M059J (cell line): ENCODE measurements around a stretch of chr18.

DNA sequence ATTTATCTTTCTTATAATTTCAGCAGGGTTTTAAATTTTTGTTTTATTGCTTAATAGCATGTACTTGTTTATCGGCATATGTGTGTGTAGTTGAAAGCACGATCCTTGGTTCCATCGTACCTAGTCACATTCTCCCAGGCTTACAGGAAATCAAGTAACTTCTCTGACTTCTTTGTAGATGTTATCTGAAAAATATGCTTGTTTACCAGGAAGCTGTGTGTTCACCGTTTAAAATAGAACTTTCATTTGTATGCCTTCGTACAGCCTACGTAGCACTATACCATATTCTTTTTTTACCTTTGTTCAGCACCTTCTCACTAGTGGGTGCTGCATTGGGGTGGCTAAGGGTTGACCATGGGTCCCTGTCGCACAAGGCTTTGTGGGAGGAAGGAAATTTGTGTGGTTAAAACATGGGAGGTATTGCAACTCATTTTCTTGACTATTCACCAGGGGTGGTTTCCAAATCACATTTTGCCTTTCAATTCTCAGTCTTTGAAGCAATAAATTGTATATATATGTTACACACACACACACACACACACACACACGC, 16.6 kb downstream of the MALT1 start:
- RAMPAGE, long total RNA = no peak

DNA sequence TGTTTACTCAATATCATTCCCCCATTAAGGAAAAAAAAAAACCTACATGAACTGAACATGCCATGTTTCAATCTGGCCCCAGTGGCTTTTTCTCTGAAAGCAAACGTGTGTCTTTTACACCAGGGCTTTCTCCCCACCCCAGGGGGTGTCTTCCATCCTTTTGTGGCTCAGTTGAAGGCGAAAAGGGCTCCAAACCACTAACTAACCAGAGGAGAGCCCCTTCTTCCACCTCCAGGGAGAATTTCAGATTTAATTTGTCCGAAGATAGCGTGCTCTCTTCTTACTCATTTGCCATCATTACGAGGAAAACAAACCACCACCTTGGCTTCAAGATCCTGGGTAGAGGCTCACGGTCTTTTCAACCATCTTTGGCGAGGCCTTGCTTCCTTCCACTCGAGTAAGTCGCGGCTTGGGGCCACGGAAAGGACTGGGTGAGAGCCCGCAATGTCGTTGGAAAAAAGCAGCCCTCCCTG, 1.9 kb upstream of the ZNF532 start:
- RAMPAGE, long total RNA = no peak

DNA sequence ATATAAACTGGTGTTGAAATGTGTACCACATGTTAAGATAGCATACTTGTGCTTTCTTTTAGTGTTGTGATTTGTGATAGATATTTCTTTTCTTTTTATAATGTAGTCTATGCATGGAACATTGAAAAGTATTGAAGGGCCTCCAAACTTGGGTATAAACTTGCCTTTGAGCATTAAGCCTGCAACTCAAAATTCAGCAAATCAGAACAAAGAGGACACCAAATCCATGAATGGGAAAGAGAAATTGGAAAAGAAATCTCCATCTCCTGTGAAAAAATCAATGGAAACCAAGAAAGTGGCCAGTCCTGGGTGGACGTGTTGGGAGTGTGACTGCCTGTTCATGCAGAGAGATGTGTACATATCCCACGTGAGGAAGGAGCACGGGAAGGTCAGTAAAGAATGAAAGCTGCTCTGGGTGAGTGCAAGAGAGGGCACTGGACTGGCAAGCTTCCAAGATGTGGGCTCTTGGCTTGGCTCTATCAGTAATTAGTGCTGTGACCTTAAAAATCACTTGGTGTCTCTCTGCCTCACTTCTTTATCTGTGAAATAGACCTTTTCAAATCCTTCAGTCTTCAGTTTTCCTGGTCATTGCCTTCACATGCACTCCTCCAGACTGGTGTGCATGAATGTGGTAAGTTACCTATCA, 88.9 kb downstream of the ZNF532 start:
- RAMPAGE, long total RNA = no peak

DNA sequence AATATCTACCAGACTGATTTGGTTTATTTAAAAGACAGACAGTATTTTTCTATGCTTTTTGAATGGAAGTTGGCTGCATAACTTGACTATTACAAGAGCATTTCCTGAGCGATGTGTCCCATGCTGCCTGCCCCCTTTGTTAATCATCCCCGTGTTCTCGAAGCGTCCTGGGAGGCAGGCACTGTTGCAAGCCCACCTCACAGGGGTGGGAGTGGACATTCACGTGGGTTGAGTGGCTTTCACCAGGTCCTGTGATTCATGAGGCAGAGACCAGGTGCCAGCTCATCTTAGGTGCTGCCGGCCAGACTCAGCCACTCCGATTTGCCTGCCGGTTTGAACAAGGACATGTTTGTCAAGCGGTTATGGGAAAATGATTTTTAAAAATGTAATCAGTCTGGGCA, 112.5 kb downstream of the ZNF532 start:
- RAMPAGE, long total RNA = no peak

- RAMPAGE, long total RNA = no peak
Observed at GRCh38 chr18:58991013-58991884, 126.6 kb downstream of the ZNF532 start.

- RAMPAGE, long total RNA = no peak
Observed at GRCh38 chr18:59769074-59769426, 71.8 kb upstream of the CCBE1 start.

GRCh38 chr18:59900111-59900832, 476 bp downstream of the PMAIP1 start:
- RAMPAGE, long total RNA = no peak

GRCh38 chr18:59901904-59902309, 2.1 kb downstream of the PMAIP1 start:
- RAMPAGE, long total RNA = no peak

DNA sequence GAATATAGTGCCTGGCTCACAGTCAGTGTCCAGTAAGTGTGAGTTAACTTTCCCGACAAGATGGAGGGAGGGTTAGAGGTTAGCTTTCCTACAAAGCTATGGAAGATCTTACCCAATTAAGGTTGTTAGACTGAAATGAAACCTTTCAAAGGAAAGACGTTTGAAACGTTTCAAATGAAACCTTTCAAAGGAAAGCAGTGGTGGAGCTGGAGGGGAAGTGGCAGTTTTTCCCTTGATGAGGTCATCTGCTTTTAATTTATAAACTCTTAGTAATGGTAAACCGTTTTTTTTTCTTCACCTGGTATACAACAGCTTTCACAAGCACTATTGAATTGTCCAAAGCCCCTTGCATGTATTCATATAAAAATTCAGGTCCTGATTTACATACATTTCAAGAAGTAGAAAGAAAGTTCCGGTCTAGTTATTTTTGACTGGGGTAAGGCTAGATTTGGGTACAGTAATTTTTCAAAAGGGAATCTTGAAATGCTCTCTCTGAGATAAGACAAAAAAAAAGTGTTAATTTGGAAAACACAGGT, 7.4 kb downstream of the PMAIP1 start:
- RAMPAGE, long total RNA = no peak

- RAMPAGE, long total RNA = no peak
Observed at GRCh38 chr18:59918446-59918888, 18.7 kb downstream of the PMAIP1 start.

GRCh38 chr18:61334061-61334541, 871 bp downstream of the CDH20 start:
- RAMPAGE, long total RNA = no peak

DNA sequence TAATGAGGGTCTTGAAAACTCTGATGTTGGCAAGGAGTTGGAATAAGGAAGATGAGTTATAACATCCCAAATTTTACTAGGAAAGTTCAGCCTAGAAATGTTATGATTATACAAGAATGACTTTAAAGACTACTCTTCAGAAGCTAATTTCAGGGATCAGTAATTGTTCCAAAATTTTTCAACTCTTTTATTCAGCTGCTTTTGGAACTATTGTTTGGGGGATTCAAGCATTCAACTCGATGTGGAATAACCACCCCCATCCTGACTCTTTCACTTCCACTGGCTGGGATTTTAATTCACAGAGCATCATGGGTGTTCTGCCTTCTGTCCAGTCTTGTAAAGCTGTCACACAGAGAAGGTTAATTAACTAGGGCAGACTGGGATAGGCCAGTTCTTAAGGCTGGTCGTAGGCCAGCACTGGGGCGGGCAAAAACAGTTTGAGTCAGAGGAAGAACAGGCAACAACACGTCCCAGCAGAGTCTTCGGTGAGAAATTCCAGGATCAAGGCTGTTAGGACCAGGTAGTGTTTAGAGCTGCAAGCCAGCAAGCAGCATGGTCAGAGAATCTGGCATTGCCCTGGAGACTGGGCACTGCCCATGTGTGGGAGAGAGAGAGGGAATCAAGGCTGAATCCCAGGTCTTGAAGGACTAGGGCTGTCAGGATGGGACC, 3.9 kb upstream of the RNF152 start:
- RAMPAGE, long total RNA = no peak

DNA sequence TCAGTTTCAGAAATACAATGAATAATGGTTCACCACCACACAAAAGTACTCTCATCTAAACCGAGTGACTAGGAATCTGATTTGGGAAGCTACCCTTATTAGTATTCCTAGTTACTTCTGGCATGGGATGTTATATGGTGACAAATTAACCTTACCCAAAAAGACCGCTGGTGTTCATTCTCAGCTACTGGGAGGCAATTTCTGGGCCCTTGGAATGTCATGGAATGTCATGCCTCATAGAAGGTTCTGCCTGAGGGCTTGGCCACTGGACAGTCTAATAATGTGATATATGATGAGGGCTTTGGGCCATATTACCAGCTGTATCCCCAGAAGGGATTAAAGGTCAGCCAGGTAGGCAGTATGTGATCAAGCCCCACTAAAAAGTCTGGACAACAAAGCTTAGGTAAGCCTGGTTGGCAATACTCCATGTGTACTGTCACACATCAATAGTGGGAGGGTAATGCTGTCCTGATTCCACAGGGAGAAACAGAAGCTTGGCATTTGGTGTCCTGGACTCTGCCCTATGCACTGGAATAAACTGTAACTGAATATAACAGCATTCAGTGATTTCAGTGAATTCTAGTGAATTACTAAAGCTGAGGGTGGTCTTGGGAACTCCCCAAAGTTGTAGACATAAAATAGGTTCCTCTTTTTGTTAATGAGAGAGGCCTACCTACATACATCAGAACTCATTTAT, 113.1 kb downstream of the PIGN start:
- RAMPAGE, long total RNA = no peak

DNA sequence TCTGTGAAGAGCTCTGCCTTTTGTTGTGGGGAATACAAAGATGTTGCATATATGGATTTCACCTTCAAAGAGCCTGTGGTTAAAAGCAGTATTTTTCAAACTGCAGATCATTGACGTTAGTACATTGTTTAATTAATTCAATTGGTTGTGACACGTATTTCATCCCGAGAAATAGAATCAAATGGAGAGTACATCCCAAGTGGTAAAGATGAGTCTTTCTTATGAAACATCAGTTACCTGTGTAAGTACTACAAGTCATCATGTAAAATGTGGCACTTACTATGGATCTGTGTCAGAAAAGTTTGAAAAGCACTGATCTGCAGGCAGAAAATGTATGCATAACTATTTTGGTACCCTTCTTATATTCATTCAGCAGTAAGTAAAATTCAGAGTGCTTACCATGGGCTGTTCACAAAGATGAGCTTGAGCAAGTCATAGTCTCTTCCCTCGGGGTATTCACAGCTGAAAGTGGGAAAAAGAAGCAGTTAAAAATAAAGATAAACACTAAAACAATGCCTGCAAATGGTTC, 24.5 kb upstream of the TNFRSF11A start:
- RAMPAGE, long total RNA = no peak

DNA sequence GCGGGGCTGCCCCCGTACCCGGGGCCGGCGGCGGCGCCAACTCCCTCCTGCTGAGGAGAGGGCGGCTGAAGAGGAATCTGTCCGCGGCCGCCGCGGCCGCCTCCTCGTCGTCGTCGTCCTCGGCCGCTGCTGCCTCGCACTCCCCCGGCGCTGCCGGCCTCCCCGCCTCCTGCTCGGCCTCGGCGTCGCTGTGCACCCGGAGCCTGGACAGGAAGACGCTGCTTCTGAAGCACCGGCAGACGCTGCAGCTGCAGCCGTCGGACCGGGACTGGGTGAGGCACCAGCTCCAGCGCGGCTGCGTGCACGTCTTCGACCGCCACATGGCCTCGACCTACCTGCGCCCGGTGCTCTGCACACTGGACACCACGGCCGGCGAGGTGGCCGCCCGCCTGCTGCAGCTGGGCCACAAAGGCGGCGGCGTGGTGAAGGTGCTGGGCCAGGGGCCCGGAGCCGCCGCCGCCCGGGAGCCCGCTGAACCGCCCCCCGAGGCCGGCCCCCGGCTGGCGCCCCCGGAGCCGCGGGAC, 715 bp downstream of the PHLPP1 start:
- RAMPAGE, long total RNA = no peak

DNA sequence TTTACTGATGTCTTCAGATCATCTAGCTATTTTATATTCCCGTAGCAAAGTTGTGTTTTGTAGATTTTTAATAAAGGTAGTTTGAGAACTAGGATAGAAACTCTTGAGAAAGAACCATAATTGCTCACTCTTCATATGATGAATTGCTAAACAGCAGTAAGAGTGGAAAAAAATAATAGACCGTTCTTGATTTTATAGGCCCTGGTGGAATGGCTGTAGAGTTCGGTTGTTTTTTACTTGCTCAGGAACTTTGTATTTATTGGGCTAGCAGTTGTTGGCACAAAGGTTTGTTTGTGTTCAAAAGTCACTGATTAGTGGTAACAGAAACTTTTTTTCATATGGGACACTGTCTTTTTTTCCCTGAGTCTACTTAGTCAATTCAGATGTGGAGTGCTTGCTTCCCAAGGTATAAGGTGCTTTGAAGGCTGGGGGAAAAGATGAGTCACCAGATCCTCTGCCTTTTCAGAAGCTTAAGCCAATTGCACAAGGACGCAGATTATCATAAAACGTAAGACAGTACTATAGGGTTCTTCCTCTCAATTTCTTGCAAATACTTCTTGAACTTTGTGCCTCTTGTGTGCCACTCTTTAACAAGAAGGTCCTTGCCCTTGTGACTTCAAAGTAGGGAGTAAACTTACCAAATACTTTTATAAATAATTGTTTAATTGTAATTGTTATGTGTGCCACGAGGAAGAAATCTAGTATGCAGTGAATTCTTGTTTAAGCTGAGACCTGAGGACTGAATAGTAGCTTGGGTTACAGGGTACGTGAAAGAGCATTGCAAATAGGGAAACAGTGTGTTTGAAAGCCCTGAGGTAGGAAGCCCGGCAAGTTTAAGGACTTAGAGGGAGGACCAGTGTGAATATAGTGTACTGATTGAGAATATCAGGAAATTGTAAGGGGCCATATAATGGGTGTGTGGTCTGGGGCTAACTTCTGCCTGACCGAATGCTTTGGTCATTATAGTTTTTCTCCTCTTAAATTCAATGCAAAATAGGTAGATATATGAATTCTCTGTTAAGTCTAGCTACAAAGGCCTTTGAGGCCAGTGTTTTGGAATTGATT, 26.0 kb downstream of the PHLPP1 start:
- RAMPAGE, long total RNA = no peak

GRCh38 chr18:63138937-63139543, 180.5 kb downstream of the BCL2 start:
- RAMPAGE, long total RNA = no peak

DNA sequence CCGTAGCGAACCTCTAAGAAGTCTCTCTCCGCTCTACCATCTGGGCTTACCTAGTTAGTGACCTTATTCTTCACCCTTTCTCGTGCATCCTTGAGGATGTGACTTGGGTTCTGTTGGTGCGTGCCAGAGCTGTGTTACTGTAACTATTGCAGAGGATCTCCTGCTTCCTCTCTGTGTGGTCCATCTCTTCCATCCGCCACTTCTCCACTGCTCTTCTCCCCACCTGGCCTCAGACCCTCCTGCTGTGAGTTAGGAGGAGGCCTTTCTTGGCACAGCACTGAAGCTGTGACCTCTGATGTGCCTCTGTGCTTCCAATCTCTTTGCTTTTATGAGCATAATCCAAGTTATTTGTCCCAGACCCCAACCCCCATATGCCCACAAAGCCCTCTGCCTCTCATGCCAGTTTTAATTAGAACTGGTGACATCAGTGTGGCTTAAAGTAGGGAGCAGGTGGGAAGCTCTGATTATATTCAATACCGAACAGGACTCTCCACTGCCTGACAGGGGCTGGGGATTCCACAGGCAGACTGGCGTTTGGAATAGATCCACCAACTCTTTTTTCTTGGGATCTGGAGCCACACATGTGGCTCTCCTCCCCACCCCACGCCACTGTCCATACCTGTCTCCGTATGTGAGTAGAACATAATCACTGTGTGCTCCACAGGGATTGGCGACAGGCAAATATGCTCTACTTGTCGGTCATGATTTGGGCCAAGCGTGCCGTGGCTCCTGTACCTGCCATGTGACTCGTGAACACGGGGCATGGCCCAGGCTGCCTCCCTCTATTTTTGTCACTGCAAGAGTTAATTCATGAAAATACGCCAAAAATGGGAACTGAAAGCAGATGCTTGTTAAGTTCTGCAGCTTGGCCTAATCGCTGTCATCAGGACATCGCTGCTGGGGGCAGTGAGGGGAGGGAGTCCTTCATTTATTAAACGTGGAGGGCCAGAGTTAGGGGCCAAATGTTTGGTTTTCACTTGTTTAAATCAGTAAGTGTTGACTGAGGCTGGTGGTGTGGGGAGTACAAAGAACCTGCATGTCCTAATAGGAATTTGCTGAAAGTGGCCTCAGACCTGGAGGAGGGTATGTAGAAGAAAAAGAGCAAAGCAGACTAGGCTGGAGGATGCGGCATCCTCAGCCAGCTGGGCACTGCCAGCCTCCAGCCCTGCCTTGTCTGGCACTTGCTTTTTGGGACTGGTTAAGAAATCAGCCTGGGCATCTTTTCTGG, 178.0 kb downstream of the BCL2 start:
- RAMPAGE, long total RNA = no peak

DNA sequence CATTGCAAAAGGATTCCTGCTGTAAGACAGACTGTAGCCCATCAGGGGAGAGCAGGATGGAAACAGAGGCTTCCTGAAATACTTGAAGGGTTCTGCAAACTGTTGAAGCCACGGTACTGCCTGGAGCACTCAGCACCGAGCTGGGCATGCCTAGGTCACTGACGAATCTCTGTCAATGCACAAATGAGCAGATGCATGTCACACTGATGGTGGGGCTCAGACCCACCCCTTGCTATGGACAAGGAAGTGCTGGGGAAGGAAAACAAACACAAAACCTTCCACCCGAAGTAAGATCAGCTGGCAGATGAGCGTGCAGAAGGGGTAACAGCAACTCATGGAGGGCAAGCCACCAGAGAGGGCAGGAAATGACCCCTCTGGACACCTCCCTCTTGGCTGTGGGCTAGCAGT, 136.7 kb downstream of the BCL2 start:
- RAMPAGE, long total RNA = no peak

DNA sequence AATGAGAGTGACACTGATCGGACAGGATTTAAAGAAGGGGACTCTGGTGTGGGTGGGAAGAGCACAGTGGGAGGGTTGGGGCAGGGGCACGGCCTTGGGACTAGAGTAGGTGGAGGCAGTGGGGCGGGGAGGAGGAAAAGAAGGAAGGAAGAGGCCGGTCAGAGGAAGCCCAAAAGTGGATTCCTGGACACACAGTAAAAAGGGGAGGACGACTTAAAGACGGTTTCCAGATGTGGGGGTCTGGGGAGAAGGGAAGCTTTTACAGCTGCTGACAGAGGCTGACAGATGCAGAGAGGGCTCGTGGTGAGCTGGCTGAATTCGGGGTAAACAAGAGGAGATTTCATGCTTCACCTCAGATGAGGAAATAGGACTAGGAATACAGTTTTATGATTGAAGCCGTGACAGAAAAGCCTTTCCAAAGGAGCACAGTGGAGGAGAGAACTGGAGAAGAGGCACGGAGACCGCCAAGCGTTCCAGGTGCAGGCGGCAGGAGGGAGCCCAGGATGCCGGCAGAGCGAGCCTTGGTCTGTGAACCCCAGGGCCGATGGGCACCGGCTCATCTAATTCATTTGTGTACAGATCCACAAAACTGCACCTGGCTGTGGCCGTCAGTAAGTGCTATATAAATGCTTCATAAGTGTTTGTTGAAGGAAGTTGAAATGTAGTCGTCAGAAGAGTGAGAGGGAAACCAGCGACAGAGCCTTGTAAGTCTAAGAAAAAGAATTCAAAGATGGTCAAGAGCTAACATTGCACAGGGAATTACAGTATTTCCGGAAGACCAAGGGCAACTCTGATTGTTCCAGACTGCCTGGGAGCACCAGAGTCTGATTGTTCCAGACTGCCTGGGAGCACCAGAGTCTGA, 112.6 kb downstream of the BCL2 start:
- RAMPAGE, long total RNA = no peak